Diencephalon (tissue), 2 donors: ENCODE results near the genes SPAG17, HAO2 and NBPF8.

- RAMPAGE, long total RNA, result no peak
Measured at GRCh38 chr1:117632708-117632937, 26.8 kb downstream of the TENT5C start.

DNA sequence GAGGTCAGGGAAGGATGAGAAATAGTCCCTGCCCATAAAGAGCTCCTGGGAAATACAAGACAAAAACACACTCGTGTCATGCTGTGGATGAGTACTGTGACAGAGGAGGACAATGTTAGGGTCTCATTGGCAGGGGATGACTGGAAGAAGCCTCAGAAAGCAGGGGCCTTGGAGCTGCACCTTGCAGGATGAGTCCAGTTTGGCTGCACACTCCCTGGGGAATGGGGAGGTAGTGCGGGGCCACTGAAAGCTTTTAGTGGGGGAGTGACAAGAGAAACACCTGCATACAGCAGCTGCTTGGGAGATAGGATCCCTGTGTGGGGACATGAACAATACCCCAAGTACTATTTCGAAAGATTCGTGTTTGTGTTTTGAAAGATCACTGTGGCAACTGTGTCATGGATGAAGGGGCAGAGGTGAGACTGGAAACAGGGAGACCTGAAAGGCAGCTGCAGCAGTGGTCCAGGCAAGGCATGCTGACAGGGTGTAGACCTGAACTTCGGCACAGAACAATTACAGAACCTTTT lies 32.8 kb downstream of the TENT5C start:
- RAMPAGE, long total RNA, result no peak

DNA sequence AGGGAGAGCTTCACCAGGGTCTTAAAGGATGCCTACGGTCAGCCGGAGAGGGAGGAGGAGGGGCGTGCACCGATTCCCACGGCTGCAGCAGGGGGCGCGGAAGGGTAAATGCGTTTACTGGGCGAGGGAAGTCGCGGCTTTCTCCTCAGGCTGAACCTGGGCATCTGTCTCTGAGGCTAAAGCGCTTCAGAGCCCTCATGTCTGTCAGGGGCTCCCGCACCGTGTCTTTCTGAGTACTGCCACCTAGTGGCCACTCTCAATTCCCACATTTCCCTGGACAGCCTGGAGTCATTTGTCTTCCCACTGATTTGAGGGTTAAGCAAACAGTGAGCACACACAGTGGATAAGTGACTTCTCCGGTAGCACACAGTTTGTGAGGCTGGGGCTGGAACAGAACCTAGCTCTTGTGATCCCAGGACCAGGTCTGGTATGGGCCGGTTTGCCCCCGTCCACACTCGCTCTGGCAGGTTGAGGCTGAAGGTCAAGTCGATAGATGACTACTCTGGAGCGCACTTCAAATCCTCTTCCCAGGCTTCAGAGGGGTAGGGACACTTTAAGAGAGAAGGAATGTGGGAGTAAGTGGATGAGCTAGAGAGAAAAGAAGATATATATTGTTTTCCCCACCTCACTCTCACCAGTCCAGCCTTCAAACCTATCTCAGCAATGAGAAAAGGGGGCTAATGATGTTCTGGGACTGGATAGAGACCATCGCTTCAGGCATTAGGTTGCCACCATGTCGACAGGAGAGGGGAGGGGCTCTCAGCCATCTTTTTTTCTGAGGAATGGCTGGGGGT lies 153.1 kb downstream of the TENT5C start:
- RAMPAGE, long total RNA, result no peak

GRCh38 chr1:117841108-117841657 lies 88.2 kb downstream of the GDAP2 start:
- RAMPAGE, long total RNA, result no peak

DNA sequence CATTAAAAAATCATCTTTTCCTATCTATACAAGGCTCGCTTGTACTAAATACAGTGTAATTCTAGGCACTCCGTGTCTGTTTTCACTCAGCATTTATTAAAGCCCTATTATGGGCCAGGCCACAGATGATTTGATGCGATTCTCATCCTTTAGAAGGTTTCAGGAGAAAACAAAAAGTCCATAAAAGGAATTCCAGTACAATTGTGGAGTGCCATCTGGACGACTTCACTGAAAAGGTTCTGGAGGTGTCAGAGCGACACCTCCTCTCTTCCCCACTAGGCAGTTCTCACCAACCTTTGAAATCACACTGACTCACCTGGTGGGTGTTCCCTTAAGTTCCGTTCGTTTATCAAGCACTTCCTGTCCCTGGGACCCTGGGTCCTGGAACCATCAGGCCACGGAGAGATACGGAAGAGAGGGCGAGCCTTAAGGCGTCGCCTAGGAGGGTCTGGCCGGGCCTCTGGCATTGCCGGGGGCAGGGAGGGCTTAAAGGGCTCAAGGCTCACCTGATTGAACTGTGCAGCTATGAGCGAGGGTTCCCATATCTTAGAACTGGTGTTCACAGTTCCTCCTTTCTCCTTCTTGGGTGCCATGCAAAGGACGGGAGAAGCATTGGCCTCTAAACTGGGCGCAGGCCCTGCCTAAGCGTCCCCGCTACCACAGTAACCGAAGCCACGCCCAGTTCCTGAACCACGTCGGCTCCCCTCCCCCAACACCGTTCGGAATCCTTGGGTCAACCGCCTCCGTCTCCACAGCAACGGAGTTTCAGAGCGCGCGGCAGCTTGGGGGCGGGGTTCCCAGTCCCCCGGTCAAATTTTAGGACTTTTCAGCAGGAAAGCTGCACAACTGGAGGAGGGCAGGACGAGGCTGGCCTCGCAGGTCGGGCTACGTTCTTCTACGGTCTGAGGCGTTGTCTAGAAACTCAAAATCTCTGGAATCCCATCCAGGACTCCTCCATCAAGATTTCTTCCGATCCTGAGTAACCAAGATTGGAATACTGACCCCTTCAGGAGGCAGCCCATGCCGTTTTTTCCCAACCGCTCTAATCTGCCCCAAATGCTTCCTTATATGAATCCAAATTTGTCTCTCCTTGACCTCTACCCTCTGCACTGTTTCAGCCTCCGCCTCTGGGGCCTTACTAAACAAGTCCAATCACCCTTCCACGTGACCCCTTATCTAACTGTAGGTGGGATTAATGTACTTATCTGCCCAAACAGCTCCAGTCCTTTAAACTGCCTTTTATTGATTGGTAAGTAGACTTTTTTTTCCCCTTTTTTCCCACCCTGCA lies at the start of gene SPAG17:
Gene SPAG17 (minus strand): TSS at position 664 of the 1,288 bp plus-strand sequence.
- RAMPAGE, long total RNA, result start-site peak on the minus strand centred at position 632 of the sequence, 74 bp wide, 25 and 47 reads in 2 replicates

DNA sequence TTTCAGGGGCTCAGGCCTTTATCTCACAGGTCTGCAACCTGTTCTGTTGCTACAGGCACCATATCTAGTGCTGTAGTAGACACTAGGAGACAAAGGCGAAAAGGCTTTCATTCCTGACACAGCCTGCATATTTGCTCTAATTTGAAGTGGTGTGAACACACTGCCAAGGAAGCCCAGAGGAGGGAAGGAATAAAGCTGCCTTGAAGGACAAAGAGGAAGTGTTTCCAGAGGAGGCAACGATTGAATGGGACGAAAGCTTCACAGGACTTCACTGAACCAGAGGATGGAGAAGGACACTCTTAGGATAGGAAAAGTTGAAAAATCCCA lies 90.8 kb upstream of the WARS2 start:
- RAMPAGE, long total RNA, result no peak

- RAMPAGE, long total RNA, result no peak
Measured at GRCh38 chr1:119368638-119368915, at the start of gene HAO2. TSS of gene HAO2 (plus strand) at chr1:119368785.

DNA sequence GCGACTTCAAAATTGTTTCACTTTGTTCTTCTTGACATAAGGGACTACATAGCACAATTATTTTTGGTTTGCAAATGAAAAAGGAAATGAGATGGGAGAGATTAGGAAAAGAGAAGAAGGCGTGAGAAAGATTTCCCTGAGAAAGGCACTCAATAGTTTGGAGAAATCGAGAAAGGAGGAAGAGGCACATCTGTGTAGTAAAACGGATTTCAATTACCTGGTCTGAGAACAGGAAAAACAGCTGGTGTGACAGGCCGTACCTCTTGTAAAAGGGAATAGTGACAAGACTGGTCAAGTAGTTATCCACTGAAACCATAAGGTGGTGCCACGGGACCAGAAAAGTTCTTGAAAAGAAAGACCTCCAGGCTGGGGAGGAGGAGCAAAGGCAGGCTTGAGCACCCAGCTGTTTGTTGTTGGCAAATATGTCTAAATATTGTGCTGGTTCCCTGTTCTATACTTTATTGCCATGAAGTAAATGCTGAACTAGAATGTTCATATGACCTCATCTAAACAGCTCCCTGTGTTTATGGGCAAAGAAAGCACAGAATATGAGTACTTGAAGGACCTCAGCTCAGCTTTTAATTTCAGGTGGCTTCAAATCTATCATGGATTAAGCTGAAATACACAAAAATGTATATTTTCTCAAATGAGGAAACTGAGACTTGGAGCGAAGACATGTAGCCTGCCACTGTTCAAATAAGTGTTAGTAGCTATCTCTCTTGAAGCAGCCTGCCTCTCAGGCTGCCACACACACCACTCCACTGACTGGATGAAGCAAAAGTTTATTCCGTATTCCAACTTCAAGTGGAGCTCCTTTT lies 4.0 kb downstream of the HAO2 start:
- RAMPAGE, long total RNA, result no peak

- RAMPAGE, long total RNA, result no peak
Measured at GRCh38 chr1:119492844-119493194, 14.2 kb upstream of the HSD3B1 start.

DNA sequence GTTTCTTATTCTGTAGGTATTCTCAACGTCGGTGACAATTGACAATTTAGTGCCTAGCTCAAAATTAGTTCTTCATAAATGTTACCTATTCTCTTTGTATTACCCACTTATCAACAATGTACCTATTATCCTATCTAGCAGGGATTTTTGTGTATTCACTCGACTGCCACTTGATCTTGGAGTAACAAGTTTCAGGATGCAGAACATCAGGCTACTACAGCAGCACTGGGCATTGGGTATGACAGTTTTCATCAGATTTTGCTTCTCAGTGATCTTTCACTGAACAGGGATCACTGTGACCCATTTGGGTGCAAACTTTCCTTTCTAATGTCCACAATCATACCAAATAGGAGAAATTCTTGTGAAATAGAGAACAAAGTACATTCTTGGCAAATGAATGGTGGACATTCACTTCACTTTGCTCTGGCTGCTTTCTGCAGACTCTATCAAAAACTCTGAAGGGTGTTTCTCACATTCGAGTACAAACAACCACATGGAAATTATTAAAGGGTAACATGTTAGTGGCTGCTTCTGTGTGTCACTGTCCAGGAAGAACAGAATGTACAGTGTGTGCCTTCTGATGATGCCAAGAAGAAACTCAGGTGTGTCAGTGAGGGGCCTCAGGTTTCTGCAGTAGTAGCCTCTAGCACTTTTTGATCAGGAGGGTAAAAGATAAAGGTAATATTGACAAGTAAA lies 61.8 kb upstream of the ADAM30 start:
- RAMPAGE, long total RNA, result no peak

GRCh38 chr1:120414684-120415418 lies at the start of gene NBPF8:
TSS of gene NBPF8 (plus strand) at chr1:120415035.
- RAMPAGE, long total RNA, result no peak

- RAMPAGE, long total RNA, result no peak
Measured at GRCh38 chr1:120453612-120454012, 38.8 kb downstream of the NBPF8 start.

GRCh38 chr1:120461893-120463099 lies 47.5 kb downstream of the NBPF8 start:
- RAMPAGE, long total RNA, result no peak

- RAMPAGE, long total RNA, result no peak
Measured at GRCh38 chr1:120523762-120524245, 109.0 kb downstream of the NBPF8 start.

GRCh38 chr1:120552287-120552613 lies 137.4 kb downstream of the NBPF8 start:
- RAMPAGE, long total RNA, result no peak

DNA sequence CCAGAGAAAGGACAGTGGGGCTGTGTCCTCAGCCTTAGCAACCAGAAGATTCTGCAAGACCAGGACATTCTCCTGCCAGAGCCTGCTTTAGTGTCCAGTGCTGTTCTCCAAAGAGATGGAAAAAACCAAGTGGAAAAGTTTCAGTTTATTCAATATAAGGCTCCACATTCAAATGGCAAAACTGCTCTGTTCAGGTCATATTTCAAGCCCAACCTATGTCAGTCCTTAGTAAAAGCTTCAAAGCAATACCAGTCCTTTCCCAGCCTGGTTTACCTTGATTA lies 132.6 kb upstream of the NOTCH2NLR start:
- RAMPAGE, long total RNA, result no peak

GRCh38 chr1:120620426-120620845 lies 103.3 kb upstream of the NOTCH2NLR start:
- RAMPAGE, long total RNA, result no peak

- RAMPAGE, long total RNA, result start-site peak on the plus strand at chr1:120844325-120844412, 8 and 22 reads in 2 replicates; start-site peak on the plus strand at chr1:120845038-120845122, 9 and 20 reads in 2 replicates
Measured at GRCh38 chr1:120844068-120845240, 45.1 kb upstream of the PPIAL4A start.

DNA sequence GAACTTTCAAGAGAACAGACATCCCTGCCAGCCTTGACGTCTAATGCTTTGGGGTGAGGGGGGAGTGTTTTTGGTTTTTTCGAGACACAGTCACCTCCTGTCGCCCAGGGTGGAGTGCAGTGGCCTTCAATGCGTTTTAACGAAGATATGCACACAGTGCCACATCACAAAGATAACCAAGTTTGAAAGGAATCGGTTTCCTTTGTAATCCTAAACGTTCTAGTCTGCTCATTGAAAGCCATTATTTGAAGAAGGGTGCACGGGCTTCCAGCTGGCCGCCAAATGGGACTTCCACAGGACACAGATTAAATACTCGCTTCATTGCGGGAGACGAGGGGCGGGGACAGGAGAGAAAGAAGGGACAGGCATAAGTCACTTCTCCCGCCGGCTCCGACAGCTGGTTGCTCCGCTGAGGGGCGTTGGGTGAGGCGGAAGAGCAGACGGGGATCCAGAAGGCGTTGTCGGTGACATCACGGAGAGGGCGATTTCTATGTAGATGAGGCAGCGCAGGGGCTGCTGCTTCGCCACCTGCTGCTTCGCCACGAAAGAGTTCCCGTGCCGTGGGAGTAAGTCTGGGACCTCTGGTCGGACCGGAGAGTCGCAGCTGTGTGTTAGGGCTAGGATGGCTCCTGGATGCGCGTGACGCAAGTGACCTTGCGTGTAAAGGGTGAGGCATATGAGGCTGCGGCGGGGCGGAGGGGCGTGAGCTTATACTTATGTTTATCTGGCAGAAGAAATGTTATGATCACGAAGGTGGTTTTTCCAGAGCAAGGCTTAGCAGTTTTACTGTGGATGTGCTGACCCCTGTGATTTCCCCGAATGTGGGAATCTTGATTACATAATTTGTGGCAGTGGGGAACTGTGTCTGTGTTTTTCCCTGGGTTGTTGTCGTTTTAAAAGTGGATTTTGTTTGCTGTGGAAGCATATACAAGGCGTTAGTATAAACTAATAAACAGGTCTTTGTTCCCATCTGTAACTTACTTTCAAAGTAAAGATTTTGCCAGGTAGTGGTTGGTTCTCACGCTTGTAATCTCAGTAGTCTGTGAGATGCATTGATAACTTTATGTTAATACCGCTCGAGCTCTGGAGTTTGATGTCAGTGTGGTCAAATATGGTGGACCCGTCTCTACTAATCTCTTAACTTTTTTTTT lies 52.7 kb downstream of the PPIAL4A start:
- RAMPAGE, long total RNA, result no peak

- RAMPAGE, long total RNA, result no peak
Measured at GRCh38 chr1:121396393-121397418, 211.9 kb downstream of the SRGAP2C start.